Smooth muscle cell (in vitro differentiated cells): ENCODE results near the gene ANKS1A.

DNA sequence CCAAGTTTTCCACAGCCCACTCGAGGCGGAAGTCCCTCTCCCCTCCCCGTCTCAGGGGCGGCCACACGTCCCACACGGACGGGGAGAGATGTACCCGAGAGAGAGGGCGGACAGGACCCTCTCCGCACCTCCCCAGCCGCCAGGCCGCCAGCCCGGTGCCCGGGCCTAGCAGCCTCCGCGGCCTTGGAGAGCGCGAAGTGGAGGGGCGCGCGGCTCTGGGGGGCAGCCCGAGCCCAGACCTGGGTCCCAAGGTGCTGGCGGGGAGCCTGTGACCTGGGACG lies 2.0 kb upstream of the HMGA1 start:
- RAMPAGE, long total RNA: no peak

DNA sequence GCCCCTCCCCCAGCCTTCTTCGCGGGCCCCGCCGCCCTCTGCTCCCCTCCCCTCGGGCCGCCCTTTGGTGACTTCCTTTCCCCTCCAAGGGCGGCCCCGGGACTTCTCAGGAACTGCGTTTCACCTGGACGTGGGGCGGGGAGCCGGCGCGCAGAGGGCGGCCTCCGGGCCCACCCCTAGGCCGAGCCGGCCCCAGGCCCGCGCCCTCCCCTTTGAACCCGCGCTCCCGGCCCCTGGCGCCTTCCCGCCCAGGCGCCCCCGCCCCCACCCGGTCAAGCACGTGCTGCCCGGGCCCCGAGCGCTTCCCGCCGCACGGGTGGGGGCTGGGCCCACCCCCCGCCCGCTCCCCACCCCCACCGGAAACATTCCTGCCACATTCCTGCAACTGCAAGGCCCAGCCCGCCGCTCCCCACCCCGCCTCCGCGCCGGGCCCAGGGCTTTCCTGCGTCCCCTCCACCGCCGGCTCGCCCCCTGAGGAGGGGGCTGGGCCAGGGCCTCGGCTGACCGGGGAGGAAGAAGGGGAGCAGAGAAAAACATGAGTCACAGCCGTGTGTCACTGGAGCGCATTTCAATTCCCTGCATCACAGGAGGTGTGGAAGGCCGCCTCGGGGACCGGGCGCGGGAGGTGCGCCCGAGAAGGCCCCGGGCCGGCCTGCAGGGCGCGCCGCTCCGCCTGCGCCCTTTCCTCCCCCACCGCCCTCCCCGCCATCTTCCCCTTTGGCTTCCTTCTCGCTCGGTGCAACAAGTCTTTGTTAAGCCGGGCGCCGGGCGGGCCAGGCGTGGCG lies 1.2 kb upstream of the HMGA1 start:
- RAMPAGE, long total RNA: no peak

GRCh38 chr6:34244371-34245081 lies 4.3 kb downstream of the SMIM29 start:
- RAMPAGE, long total RNA: no peak

- RAMPAGE, long total RNA: no peak
Observed at GRCh38 chr6:34247144-34247533, 1.7 kb downstream of the SMIM29 start.

DNA sequence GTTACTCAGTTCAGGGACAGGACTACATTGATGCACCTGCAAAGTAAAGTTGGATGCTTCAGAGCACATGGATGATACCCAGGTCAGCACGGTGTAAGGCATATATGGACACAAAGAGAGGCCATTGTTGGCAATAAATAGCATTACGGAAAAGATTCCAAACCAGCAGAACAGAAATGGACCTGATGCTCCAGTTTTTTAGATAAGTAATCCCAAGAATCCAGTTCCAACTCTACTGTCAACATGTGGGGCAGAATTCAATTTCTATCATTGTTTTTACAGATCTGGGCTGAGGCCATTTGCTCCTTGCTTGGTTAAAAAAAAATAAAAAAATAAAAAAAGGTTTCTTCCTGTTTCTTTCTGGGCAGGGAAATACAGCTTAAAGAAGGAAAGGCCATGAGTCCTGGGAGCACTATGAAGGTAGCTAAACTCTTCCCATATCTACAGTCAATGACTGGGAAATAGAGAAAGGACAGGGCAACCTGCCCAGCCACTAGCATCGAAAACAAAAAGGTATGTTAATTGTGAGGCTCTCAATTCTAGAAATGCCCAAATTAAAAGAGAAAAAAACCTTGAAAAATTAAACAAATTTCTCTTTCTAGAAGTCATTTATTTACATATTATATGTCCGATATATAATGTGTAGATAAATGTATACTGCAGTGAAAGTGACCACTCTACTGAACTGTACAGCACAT lies 39.0 kb upstream of the SMIM29 start:
- RAMPAGE, long total RNA: no peak

DNA sequence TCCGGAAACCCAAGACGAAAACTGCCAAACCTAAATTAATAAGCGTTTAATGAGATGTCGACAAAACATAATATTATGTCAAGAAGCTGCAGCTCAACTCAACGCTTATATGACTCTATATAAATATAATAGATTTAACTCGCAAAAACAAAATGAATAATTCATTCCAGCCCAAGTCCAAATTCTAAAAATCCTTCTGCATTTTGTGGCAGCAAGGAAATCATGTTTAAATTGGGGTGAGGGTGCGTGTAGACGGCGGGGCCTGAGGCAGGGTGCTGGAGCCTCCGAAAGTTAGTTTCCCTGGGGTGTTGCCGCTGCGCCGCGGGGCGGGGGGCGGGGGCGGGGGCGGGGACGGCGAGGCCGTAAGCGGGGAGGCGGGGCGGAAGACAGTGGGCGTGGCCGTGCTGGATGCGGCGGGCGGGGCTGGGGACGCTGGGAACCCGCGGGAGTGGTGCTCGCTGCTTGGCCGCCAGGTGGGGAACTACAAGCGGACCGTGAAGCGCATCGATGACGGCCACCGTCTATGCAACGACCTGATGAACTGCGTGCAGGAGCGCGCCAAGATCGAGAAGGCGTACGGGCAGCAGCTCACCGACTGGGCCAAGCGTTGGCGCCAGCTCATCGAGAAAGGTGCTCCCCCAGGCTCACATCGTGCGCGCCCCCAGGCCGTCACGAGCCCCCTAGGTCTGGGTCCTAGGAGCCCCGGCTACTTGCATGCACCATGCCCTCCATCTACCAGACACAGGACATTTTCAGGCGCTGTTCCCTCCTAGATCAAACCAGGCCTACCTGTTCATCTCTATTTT lies 29.1 kb downstream of the SPDEF start:
- RAMPAGE, long total RNA: no peak

DNA sequence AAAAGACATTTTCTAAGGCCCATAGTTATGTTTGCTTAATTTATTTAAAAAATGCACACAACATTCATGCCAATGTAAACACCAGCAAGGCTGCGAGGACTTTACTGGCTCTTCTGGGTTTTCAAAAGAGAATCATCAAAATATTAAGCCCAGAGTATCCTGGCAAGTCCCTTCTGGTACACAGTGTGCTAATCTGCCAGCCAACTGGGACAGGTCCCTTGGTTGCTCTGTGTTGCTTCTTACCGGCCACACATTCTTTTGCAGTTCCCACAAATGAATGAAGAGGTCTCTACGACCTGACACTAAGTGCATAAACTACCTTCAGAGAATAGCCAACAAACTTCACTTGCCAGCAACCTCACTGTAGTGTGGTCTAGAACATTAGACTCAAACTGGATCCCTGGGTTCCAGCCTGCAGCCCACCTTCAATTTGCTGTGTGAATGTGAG lies 42.6 kb upstream of the SPDEF start:
- RAMPAGE, long total RNA: no peak

GRCh38 chr6:34629569-34630480 lies 66.7 kb downstream of the ILRUN start:
- RAMPAGE, long total RNA: no peak

GRCh38 chr6:34697464-34697719 lies 825 bp upstream of the ILRUN start:
- RAMPAGE, long total RNA: no peak

DNA sequence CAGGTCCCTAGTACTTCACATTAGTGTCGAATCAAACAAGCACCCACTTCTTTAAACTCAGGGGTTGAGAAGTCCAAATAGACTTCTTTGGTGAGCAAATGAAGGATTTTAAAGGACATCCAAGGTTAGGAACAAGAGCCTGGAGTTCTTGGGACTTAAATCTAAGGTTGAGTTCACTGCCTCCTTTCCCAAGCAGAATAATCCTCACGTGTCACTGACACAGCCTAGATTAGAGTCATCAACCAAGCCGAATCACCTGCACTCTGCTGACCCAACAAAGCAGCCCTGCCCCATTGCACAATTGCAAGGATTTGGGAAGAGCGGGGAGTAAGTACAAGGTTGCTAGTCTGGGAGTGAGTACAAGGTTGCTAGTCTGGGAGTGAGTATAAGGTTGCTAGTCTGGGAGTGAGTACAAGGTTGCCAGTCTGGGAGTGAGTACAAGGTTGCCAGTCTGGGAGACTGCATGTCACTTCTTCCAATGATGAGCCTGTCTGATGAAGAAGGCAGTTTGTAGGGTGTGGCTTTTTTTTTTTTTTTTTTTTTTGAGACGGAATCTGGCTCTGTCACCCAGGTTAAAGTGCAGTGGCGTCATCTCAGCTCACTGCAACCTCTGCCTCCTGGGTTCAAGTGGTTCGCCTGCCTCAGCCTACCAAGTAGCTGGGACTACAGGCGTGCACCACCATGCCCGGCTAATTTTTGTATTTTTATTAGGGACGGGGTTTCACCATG lies 16.8 kb upstream of the SNRPC start:
- RAMPAGE, long total RNA: no peak

GRCh38 chr6:34760017-34760689 lies 2.8 kb downstream of the SNRPC start:
- RAMPAGE, long total RNA: no peak

DNA sequence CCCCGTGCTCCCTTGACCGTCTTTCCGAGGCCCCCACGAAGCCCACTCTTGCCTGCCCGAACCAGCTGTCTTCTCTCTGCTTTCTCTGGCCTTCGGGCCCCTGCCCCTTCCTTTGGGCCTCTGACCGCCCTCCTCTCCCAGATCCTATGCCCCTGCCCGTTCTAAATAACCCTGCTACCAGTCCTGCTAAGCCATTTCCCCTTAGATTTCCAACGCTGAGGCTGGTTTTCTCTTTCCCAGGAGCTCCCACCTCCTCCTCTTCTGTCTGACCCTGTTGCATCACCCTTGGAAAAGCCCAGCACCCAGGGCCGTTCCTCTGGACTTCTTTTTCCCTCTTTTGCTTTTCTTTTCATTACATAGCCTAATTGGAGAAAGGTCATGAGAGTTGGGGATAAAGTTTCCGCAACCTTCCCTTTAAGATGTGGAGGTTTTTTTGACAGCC lies 769 bp downstream of the BLTP3A start:
- RAMPAGE, long total RNA: no peak

DNA sequence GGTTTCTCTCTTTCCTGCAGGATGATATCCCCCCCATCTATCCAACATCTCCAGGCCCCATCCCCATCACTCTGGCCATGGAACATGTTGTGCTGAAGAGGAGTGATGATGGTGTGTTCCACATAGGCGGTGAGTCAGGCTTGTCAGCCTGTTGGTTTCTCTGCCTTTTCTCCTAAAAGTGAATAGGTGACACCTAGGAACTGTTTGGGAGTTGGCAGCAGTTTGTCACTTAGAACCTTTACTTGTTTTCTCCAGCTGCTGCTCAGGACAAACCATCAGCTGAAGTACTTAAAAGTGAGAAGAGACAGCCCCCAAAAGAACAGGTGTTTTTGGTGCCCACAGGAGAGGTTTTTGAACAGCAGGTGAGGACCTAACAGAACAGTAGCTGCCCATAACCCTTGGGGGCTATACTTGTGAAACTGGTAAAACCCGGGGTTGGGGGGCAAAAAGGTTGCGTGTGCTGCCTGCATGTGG lies 16.2 kb downstream of the TAF11 start:
- RAMPAGE, long total RNA: no peak

GRCh38 chr6:34888872-34889944 lies at the start of gene ANKS1A:
Gene ANKS1A (plus strand): TSS chr6:34889255.
- RAMPAGE, long total RNA: no peak

GRCh38 chr6:34916662-34917115 lies 27.6 kb downstream of the ANKS1A start:
- RAMPAGE, long total RNA: no peak

- RAMPAGE, long total RNA: no peak
Observed at GRCh38 chr6:34939842-34940339, 50.8 kb downstream of the ANKS1A start.

DNA sequence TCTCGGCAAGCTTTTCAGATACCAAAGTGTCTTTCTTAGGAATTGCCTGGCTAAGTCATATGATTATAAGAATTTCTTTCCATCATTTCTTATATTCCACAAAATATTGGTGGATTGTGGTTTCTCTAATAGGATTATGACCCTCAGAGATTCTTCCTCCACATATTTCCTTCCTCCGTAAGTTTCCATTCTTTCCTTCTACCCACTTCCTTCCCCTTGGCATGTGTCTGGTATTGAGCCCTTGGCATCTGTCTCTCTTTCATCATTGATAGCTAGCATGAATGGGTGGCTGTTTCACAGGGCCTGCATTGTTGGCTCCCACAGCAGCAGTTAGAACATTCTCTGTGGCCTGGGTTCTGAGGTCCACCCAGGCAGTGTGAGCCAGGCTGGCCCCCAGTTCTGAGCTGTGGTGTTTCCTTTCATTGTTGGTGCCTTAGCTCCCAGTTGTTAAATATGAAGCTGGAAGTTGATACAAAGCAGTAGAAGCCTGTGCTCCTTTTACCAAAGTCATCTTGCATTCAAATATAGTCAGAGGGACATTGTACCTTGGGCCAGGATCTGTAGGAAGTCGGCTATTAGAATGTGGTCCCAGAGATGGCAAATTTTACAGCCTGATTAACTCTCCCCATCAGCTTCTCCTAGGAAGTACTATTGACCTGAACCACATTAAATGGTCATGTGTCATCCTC lies 125.3 kb downstream of the ANKS1A start:
- RAMPAGE, long total RNA: no peak

DNA sequence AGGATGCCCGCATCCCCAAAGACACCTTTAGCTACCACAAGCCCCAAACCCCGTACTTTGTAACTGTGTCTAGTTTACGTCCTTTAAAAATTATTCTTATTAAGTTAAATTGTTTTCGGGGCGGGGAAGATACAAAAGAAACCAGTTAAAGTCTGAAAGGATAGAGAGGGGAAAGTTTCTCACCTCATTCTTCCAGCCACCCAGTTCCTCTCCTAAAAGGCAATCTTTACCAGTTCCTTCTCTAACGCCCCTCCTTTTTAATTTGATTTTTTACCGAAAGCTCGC lies 1.1 kb upstream of the ZNF76 start:
- RAMPAGE, long total RNA: no peak

GRCh38 chr6:35312203-35312765 lies 14.7 kb downstream of the DEF6 start:
- RAMPAGE, long total RNA: no peak

DNA sequence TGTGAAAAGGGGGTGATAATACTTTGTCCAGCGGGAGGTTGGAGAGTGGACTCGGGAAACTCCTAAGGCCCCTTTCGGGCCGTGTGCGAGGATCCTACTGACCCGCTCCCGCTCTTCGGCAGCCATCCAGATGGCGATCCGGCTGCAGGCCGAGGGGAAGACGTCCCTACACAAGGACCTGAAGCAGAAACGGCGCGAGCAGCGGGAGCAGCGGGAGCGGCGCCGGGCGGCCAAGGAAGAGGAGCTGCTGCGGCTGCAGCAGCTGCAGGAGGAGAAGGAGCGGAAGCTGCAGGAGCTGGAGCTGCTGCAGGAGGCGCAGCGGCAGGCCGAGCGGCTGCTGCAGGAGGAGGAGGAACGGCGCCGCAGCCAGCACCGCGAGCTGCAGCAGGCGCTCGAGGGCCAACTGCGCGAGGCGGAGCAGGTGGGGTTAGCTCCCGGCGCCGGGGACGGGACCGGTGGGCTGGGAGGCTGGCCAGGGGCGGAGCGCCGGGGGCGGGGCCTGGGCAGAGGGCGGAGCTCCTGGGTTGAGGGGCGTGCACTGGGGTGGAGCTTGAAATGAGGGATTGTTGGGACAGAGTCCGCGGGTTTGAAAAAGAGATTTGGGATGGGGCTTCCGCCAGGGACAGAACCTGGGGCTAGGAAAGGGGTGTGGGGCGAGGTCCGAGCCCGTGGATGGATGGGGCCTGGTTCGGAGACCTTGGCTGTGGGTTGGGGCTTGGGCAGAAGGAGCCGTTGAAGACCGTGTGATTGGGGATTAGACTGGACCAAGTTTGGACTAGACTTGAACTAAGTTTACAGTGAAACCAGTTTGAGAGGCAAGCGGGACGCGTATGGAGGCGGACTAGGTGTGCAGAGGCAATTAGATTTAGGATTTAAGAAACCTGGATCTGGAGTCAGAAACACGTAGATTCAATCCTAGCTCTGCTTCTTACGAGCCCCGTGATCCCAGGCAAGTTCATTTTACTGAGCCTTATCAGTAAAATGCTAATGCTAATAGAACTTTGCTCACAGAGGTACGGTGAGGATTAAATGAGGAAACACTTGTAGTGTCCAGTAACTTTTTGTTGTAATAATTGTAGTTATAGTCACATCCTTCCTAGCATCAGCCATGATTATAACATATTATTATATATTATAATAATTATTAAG lies 20.8 kb downstream of the DEF6 start:
- RAMPAGE, long total RNA: no peak